ENCODE measurements around a stretch of chr15.

GRCh38 chr15:60763382-60763850 is 284.5 kb upstream of the ICE2 start:
- PRO-cap: no peak

DNA sequence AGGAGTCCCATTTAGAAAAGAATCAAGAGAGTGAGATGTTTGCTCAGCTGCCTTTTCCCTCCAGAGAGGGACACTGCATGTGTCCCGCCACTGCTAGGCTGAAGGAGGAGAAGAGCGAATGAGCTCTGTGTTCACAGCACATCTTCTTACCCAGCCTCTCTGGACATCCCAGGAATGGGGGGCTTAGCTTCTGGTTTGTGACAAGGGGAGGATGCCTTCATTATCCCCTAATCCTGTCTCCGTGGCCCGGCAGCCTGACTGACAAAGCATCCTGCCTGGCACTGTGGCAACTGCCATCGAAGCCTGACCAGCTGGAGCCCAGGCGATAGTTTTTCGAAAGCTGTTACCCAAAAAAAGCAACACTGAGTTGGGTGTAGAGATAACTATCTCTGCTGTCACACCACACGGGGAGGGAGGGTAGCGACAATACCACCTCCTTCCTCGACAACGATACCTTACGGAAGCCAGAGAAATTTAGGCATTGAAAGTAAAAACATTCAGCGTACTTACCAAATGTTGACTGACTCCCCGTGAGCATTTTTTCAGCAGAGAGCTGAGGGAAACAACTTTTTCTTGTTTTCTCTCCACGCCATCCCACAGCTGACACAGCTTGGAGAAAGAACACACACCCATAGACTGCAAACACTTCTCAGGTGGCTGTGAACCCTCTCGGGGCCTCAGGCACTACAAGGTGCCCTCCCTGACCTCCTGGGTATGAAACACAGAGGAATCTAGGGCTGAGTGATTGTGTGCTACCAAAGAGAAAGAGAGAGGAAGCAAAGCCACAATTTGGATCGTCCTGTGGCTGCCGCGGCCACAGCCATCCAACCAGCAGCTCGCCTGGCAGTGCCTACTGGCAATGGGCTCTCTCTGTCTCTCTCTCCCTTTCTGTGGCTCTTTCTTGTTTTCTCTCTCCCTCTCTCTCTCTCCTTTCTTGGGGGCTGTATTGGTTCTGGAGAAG is 361.9 kb upstream of the ICE2 start:
- PRO-cap: bidirectional peak, plus-strand start at position 512 of the sequence, minus-strand start at position 428 of the sequence

GRCh38 chr15:60918571-60918924 is 310.6 kb downstream of the RORA start:
- PRO-cap: no peak

- PRO-cap: no peak
Observed at GRCh38 chr15:61195736-61196308, 33.3 kb downstream of the RORA start.

DNA sequence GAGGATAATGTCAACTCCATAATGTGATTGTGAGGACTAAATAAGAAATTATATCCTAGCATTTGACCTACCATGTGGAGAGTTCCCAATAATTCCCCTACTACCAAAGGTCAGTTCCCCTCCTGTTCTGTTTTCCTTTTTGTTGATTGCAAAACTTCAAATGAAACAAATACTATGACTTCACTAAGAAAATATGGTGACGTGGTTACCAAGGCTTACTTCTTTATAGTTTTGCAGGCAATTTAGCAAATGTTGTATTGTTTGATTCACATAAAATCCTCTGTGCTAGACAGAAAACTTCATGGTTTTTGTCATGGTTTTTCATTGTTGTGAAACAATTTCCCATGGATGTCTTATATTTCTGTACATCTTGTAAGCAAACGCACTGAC is 153.9 kb upstream of the RORA start:
- PRO-cap: no peak

GRCh38 chr15:61421668-61422434 is 192.7 kb upstream of the RORA start:
- PRO-cap: no peak

DNA sequence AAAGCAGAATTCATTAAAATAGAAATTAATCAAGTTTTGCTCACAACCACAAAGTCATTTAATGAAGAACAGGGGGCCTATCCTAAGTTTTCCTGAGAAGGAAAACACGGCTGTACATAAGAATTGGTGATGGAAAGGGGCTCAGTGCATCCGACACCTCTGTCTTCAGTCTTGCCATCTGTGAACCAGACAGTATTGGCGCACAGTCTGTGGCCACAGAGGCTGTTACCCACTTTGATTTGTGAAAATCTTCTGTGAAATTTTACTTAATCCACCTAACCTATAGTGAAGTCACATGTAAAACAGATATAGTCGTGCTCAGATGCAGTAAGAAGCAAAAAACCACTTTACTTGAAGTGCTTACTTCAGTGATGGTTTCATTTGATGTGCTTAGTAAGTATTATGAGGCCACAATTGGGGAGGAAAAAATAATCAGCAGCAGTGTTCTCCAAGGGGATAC is 281.1 kb upstream of the RORA start:
- PRO-cap: no peak

GRCh38 chr15:61519298-61519595 is 290.1 kb upstream of the RORA start:
- PRO-cap: no peak

GRCh38 chr15:62060944-62061344 is 697 bp upstream of the VPS13C start:
- PRO-cap: no peak

DNA sequence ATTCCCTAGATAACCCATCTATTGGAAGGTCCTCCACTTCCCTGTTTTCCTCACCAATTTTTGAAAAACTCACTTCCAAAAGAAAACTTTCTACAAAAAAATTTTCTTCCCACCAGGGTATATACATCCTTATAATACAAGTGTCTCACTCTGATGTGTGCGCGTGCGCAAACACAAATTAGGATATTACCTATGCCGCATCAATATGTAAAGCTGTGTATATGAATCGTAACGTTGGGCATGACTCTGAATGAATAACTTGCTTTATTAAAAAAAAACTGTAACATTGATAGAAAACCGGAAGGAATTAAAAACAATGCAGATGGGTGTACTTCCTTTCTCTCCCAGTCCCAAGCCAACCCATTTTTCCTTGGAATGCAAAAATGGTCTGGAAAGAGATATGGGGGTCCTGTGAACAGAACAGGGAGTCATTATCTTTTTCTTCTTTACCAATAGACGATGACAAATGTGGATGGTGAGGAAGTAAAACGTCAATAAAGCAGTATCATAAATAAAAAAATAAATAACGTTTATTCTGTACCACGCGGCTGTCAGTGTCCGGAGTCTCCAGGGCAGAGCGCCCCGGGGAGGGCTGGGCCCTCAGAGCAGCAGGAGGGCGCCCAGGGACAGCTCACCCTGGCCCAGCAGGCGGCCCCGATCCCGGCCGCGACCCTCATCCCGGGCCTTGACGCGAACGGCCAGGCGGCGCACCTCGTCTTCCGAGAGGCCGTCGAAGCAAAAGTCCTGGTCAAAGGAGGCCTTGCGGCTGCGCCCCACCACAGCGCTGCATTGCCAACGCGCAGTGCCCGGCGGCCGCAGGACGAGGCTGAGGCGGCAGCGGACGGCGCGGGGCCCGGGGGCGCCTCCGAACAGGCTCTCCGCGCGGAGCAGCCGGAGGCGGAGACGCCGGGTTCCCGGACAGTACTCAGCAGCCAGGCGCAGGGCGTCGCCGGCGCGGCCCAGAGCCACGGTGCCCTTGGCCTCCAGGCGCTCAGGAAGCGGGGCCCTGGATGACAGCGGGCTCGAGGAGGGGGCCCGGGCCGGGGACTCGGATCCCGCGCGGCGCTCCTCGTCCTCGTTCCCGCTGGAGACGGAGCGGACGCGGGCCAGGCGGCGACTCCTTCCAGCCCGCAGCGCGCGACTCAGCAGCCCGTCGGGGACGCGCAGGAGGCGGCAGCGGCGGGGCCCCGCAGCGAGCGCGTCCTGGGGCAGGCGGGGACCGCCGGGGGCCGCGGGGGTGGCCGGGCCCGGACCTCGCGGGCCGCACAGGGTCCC is 1.4 kb downstream of the C2CD4B start:
- PRO-cap: no peak

DNA sequence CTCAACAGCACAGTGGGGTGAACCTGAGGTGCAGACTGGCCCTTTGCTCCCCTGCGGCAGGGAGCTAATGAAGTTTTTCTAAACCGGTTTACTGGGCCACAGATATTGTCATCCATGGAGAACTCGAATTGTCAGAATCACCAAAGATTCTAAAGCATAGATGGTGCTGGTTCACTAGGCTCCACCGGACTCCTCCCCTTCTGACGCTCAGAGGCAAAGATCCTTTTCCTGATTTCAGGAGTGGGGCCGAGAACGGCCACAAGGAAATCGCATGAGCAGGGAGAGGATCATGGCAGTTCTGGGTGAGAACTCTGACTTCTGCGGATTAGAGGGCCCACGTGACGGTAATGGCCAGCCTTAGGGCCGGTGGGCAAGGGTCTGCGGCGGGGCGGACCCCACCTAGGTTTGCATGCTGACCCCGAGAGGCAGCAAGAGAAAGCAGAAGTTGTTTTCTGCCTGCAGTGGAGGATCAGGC is 39.8 kb upstream of the TLN2 start:
- PRO-cap: no peak

DNA sequence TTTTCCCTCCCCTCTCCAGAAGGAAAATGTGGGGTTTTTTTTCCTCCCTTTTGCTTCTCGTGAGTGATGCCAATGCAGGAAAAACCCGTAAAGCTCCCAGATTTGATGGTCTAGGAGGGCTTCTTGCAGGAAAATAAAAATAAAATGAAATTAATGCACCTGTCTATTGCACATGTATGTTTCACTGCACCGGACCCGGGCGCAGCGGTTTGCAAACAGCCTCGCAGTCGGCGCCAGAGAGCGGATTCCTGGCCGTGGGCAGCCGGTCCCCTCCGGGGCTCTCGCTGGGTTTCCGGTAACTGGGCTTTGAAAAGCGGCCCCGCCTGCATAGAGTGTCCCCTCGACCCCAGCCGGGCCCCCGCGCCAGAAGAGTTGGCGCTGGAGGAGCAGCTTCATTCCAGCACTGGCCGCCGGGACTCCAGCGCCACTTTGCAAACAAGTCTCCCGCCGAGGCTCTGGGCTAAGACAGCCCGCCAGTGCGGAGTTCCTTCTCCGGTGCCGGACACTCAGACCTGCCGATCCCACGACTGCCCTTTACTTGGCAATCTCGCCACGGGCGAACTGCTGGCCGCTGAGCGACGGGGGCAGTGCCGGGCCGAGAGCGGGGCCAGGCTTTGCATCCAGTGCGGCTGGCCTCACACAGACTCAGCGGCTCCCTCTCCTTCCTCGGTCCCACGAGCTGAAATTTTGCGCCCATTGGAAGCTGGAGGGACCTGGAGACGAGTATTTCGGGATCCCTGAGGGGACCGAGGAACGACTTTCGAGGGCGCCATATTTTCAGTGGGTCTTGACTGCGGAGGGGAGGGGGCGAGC is 613 bp downstream of the TLN2 start:
- PRO-cap: no peak

DNA sequence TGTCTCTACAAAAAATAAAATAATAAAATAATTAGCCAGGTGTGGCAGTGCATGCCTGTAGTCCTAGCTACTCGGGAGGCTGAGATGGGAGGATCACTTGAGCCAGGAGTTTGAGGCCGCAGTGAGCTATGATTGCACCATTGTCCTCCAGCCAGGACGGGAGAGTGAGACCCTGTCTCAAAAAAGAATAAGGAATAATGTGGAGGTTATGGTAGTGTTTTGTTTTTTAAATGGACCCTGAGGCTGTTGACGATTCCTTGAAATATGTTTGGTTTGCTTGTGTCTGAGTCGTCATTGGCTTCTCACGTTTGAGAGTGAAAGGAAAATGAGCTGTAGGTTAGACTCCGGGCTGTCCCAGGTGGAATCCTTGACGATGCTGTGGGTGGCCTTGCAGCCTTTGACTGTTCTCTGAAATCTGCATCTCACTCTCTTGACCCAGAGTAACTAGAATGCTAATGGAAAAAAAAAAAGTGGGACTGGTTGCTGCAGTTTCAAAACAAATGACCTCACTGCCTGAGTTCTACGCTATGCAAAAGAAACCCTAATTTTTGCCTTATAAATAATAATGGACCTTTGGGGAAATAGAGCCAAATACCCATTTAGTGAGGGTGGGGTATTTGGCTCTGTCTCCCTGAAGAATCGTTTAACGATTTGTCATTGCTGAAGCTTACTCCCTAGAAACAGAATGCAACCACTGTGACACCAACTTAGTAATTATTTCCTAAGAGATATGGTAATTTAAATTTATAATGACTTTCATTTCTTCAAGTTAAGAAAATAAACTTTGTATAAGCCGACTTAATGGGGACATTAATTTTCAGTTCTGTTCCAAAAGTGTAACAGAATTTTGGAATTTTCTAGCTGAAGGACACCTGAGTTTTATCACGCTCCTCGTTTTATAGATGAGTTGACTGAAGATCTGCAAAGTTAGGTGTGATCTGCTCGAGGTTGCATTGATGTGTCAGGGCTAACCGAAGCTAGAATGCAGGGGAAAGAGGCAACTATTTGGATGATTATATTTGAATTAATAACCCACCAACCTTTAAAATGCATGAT is 84.4 kb downstream of the TLN2 start:
- PRO-cap: no peak

GRCh38 chr15:62701950-62702200 is 311.5 kb downstream of the TLN2 start:
- PRO-cap: no peak

- PRO-cap: no peak
Observed at GRCh38 chr15:62799852-62800361, 242.6 kb upstream of the TPM1 start.

- PRO-cap: unidirectional peak, minus-strand start at chr15:63044769
Observed at GRCh38 chr15:63044506-63045242, 2.1 kb downstream of the TPM1 start.

DNA sequence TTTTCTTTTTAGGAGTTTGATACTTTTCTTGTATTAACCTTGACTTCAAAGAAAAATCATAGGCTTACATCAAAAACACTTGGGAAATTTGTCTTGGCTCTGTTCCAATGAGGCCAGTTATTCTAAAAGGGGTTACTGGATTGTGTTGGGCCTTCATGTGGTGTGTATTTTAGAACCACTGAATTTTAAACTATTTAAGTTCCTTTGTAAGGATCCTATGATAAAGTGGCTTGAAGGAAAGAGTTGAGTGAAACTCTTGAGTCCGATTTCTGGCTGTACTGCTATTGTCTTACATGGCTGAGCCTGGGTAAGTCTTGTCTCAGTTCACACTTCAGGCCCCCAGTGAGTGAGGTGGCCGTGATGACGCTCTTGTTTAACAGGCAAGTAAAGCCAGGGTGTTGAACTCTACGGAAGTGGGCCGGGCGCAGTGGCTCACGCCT is 13.4 kb downstream of the TPM1 start:
- PRO-cap: no peak

DNA sequence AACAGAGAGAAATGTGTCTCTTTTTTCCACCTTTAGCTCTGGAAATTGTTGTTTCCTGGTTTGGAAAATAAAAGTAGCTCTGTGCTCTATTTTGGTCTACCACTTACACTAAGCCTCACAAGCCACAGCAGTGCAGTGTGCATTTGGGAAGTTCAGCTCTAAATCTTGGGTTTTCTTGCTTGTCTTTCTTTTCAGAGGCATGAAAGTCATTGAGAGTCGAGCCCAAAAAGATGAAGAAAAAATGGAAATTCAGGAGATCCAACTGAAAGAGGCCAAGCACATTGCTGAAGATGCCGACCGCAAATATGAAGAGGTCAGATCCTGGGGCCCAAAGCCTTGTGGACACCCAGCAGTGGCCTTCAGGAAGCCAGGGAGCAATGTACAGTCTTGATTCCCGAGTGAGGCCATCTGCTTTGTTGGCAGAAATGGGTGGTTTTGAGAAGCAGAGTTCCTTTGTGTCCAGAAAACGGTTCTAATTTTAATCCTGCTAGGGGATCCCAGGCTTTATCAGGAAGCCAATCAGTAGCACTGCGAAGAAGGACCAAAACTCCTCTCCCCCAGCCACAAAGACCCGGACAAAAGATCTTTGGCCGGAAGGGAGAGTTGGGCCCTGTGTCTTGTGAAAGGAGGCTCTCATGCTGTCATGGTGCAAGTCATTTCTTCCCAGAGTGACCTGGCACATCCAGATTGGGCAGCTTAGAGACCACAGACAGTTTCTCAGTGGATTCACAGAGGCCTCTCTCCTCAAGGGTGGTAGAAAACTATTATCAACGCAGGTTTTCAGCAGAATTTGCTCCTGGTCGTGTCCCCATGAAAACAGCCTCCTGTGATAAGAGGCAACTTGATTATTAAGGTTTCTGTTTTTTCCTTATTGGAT is 17.1 kb downstream of the TPM1 start:
- PRO-cap: no peak

DNA sequence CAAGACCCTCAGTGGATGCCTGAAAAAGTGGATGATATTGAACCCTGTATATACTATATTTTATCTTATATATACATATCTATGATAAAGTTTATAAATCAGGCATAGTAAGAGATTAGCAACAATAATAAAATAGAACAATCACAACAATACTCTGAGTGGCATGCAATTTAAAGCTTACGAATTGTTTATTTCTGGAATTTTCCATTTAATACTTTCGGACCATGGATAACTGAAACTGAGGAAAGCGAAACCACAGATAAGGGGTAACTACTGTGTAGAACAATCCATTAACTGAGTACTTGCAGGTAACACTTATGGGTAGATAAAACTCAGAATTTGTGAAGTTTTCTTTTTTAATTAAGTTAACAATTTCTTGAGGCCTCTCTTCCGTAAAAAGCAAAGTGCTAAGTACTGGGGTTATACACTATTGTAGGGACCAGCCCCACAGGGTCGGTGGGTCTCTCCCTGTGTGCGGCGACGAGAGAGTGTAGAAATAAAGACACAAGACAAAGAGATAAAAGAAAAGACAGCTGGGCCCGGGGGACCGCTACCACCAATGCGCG is 1.4 kb downstream of the LACTB start:
- PRO-cap: no peak

DNA sequence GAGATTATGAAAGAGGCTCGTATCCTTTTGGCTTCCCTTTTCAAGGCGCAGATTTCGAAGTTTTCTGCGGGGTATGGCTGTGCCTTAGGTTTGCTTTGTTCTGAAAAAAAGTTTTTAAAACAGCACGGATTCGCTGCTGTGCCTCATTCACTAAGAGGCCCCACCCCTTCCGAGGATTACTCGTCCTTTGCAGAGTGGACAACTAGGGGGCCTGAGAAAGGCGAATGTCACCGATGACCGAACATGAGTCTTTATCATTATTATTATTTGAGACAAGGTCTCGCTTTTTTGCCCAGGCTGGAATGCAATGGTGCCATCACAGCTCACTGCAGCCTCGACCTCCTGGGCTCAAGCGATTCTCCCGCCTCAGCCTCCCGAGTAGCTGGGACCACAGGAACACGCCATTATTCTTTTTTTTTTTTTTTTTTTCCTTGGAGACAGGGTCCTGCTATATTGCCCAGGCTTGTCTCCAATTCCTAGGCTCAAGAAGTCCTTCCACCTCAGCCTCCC is 698 bp upstream of the RPS27L start:
- PRO-cap: unidirectional peak, minus-strand start at position 66 of the sequence